Body of pancreas (tissue), 2 donors: Measurements from ENCODE around the genes CCNJL and C1QTNF2.

DNA sequence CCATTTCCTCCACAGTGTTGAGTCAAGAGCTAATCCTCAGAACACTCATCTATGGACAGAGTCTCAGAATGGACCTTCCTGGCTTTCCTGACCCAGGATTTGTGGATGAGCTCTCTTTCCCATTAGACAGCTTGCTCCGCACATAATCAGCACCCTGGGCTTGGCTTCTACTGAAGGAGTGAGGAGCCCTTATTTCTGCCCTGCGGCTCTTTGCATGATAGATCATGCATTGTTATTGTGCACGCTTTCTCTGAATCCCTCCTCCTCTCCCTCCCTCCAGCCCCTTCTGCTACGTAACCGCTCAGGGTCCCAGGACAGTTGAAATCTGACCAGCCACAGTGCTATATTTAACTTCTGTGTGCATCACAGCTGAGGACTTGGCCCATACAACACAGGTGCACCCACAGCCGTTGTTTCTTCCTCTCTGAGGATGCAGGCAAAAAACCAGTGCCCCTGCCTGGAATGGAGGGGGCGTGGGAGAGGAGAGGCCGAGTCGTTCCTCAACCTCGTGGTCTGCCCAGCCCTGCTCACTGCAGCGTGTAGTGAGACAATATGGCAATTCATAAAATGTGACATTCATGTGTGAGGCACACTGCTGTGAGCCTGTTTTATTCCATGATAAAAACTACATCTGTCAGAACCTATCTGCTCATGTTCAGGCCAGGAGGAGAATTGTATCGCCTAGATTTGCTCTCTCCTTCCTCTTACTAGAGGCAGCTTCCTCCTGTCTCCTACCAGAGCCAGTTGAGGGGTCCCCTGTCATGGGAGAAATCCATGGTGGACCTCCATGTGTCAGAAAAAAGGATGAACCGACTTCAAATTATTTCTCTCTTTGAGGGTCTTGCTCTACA, 335.7 kb upstream of the CLINT1 start:
- PRO-cap, result no peak
- RAMPAGE, long total RNA, 2 experiments, result no peak in any of the 2 experiments

- PRO-cap, result no peak
- RAMPAGE, long total RNA, 2 experiments, result no peak in any of the 2 experiments
Observed at GRCh38 chr5:158461172-158461750, 602.3 kb upstream of the CLINT1 start.

DNA sequence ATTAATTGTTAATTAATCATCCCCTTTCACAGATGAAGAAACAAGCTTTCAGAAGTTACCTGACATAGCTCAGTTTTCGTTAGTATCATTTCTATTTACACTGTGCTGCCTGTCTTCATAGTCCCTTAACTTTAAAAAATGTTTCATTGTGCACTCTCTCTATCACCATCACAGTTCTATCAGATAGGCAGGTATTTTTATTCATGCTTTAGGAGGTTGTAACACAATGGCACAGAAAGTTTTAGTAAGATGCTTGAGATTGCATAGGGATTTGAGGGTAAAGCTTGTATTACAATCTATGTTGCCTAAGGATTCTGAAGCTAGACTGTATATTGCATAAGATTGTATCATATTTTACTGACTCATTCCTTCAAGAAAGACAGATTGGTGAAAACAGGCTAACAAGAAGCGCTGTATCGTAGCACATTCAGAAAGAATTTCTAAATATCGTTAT, 577.8 kb downstream of the EBF1 start:
- PRO-cap, result no peak
- RAMPAGE, long total RNA, 2 experiments, result no peak in any of the 2 experiments

- PRO-cap, result no peak
- RAMPAGE, long total RNA, 2 experiments, result no peak in any of the 2 experiments
Observed at GRCh38 chr5:159053685-159054257, 45.9 kb downstream of the EBF1 start.

- PRO-cap, result no peak
- RAMPAGE, long total RNA, 2 experiments, result no peak in any of the 2 experiments
Observed at GRCh38 chr5:159065030-159065912, 34.4 kb downstream of the EBF1 start.

- PRO-cap, result no peak
- RAMPAGE, long total RNA, 2 experiments, result no peak in any of the 2 experiments
Observed at GRCh38 chr5:159101833-159102124, 2.1 kb upstream of the EBF1 start.

DNA sequence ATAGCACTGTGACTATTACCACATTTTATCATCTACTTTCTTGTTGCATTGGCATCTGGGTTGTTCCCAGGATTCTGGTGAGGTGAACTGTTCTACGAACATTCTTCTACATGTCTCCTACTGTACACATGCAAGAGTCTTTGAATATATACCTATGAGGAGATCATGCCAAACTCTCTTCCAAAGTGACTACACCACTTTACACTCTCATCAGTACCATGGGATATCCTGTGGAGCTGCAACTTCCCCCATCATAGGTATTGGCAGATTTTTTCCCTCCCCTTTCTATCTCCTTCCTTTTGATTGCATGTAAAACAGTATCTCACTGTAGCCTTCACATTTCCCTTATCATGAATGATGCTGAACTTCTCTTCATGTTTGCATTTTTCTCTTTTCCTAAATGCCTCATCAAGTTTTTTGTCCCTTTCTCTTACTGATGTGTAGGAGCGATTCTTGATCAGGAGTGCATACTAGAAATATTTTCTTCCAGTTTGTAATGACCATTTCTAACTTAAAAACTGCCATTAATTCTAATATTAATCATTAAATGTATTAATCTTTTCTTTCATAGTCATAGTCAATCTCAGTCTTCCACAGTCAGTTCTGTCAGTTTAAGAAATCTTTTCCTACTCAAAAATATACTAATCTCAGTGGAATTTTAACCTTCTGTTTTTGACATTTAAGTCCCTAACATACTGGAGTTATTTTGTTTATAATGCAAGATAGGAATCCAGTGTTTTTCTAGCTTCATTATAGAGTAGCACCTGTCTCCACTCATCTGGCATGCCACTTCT, 43.3 kb downstream of the RNF145 start:
- PRO-cap, result no peak
- RAMPAGE, long total RNA, 2 experiments, result no peak in any of the 2 experiments

GRCh38 chr5:159773019-159773799, 143.1 kb upstream of the ADRA1B start:
- PRO-cap, result bidirectional peak, plus-strand start at chr5:159773546, minus-strand start at chr5:159773322
- RAMPAGE, long total RNA, 2 experiments, result no peak in any of the 2 experiments

DNA sequence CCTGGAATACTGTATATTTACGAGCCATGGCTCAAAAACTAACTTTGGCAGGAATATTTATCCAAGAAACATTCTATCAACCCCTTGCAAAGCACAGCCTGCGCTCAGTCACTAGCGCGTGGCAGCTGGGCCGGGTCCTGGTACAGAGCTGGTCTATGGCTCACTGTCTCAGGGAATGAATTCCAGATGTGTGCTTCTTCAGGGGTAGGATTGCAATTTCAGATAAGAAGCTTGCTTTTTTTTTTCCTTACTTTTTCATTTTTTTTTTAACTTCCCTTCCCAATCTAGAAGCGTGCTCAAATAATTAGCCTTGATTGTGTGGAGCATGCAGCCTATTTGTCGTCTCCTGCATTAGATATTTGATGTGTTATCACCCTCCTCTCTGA, 128.9 kb upstream of the ADRA1B start:
- PRO-cap, result no peak
- RAMPAGE, long total RNA, 2 experiments, result no peak in any of the 2 experiments

DNA sequence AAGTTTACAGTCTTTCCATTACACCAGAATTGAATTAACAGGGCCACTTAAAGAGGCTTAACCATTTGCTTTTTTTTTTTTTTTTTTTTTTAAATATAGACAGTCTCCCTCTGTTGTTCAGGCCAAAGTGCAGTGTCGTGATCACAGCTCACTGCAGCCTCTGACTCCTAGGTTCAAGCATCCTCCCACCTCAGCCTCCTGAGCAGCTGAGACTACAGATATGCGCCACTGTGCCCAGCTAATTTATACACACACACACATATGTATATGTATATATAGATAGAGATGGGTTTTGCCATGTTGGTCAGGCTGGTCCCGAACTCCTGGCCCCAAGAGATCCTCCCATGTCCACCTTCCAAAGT, 1.3 kb upstream of the TTC1 start:
- PRO-cap, result no peak
- RAMPAGE, long total RNA, 2 experiments, result no peak in any of the 2 experiments

DNA sequence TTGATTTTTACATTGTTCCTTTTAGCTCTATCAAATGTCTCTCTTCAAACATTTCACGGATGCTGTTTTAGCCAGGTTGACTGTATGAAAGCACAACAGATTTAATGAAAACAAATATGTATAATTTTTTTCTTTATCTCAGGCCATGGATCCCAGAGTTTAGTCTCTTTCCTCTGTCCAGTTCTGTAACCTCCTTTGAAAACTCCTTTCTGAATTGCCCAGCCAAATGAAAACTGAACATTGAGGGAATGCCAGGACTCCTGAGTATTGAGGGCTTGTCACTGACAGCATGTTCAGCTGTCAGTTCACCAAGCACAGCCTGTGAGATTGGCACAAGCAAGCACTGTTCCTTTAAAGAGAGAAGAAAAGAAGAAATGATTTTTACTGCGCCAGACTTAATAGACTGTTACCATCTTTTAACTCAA, 27.2 kb downstream of the TTC1 start:
- PRO-cap, result no peak
- RAMPAGE, long total RNA, 2 experiments, result no peak in any of the 2 experiments

- PRO-cap, result no peak
- RAMPAGE, long total RNA, 2 experiments, result no peak in any of the 2 experiments
Observed at GRCh38 chr5:160077625-160078385, 41.4 kb downstream of the PWWP2A start.

DNA sequence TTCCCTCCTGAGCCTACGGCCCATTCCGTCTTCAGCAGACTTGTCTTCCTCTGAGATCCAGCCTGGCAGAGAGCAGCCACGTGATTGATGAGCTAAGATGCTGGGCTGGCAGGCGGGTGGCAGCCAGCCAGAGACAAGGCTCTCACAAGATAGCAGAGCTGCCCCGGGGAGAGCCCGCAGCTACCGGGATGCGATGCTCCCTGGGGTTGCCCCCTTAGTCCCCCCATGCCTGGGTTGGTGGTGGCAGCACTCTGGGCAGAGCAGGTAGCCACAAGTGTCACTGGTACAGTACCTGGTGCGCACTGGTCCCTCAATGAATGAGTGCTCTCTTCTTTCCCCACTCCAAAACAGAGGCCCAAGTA, 53.6 kb upstream of the FABP6 start:
- PRO-cap, result no peak
- RAMPAGE, long total RNA, 2 experiments, result no peak in any of the 2 experiments

- PRO-cap, result unidirectional peak, minus-strand start at chr5:160312499; unidirectional peak, minus-strand start at chr5:160312591
- RAMPAGE, long total RNA, 2 experiments, result no peak in any of the 2 experiments
Observed at GRCh38 chr5:160312253-160313131, at the start of gene CCNJL. Gene CCNJL (minus strand): TSS chr5:160312564.

- PRO-cap, result unidirectional peak, minus-strand start at chr5:160370598
- RAMPAGE, long total RNA, 2 experiments, result no peak in any of the 2 experiments
Observed at GRCh38 chr5:160370503-160370803, at the start of gene C1QTNF2. Gene C1QTNF2 (minus strand): TSS chr5:160370626.

- PRO-cap, result no peak
- RAMPAGE, long total RNA, 2 experiments, result no peak in any of the 2 experiments
Observed at GRCh38 chr5:160464150-160464646, 42.5 kb downstream of the PTTG1 start.

DNA sequence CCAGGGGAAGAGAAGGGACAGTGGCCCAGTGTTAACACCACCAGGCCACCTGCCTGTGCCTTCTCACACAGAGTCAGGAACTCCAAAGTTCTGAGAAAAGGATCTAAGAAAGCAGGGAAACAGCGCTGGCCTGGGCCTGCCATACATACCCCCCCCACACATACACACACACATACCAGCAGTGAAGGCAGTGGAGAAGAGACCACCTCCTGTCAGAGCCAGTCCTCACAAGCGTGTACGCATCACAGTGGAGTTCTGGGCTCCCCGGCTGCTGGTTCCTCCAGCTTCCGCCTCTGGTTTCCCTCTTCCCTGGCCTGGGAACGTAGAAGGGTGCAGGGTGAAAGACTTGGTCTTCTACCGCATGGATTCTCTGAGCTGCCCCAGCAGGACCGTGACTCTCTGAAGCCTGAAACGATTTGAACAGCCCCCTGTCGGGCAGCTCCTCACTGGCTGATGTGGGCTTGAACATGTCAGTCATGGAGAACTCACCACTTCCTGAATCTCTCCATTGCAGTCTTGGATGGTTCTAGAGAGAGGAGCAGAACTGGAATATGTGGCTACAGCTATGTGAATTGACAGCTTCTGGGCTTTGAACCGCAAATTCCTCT, 84.2 kb downstream of the PTTG1 start:
- PRO-cap, result no peak
- RAMPAGE, long total RNA, 2 experiments, result no peak in any of the 2 experiments

GRCh38 chr5:160634778-160635374, 213.2 kb downstream of the PTTG1 start:
- PRO-cap, result no peak
- RAMPAGE, long total RNA, 2 experiments, result no peak in any of the 2 experiments

- PRO-cap, result no peak
- RAMPAGE, long total RNA, 2 experiments, result no peak in any of the 2 experiments
Observed at GRCh38 chr5:160799146-160799608, 52.8 kb downstream of the ATP10B start.

DNA sequence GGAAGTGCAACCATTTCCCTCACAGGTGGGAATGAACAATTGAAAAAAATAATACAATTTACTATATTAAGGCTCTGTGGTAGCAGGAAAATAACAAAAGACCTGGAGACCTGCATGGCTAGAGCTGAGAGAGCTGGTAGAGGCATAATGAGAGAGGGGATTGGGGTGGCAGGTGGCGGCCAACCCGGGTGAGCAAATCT, 86.7 kb upstream of the ATP10B start:
- PRO-cap, result no peak
- RAMPAGE, long total RNA, 2 experiments, result no peak in any of the 2 experiments